Peritoneum (tissue), 1 donor: ENCODE measurements around a stretch of chr15.

DNA sequence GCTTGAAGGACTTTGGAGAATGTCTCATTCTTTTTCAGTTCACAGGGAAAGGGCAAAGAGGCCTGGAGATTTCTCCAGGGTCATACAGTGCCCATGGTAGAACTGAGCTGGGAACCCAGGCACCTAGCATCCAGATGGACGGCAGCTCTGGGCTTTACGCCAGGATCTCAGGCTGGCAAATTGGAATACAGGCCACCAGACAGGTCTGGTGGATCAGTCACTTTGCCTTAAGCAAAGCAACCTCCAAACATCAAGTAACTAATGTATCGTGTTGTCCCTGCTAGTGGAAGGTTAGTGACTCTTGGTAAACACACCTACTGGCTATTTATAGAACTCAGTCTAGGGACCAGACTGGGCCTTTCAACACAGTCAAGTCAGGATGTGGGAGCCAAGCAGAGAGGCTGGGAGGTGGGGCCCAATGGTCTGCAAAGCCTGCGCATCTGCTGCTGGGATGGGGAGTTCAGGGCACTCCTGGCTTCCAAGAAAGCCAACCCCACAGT, 30.1 kb downstream of the RPLP1 start:
- PRO-cap, result no peak

DNA sequence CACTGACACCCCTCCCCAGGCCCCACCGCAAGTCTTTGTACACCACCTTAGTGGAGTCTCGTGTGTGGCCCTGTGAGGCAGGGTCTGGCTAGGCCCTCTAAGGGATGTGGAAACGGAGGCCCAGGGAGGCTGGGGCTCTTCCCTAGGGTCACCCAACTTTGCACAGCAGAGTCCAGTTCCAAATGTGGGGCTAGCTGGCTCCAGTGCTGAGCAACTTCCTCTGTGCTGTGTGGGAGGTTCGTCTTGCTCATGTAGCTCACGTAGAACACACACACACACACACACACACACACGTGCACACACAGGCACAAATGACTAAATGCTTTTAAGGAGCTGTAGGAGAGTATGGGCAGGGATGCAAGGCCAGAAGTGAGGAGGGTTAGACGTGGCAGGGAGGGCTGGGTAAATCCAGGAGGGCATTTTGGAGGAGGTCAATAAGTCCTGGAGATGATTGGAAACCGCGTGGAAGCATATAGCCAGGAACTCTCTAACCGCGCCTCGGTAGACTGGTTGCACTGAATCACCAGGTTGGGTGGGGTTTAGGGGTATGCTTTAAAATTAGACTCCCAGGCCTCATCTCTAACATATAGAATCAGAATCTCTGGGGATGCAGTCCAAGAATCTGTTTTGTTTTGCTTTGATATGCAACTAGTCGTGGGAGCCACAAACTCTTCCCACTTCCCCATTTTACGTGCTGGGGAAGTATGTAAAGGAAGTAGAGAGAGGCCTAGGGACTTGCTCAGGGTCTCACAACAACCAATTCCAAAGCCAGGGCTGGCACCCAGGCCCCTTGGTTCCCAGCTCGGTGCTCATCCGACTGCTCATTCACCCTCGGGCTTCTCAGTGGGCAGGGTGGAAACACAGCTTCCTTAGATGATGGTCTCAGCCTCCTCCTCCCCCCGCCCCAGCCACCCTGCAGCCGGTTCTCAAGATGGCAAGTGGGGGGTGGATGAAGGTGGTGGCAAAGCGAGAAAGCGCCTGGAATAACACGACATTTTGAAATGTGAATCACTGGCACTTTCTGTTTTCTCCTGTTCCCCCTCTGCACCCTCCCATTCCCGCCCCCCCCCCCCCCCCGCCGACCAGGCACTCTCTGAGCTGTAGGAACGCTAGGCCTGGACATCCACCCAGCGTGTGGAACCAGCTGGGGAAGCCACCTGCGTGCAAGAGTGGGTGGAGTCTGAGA, 214.2 kb downstream of the RPLP1 start:
- PRO-cap, result no peak

GRCh38 chr15:69808764-69809363, 288.9 kb downstream of the TLE3 start:
- PRO-cap, result no peak

DNA sequence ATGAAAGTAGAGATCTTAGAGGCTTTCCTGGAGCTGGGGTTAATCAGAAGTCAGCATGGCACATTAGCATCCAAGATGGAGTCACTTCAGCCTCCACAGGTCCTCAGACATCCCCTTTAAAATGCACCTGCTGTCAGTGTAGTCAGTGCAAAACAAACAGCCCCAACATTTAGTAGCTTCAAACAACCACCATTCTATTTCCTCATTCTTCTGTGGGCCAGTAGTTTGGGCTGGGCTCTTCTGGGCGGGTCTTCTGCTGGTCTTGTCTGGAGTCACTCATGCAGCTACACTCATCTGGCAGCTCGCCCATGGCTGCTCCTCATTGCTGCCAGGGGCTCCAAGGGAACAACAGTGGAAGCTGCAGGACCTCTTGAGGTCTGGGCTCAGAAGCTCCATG, 99.9 kb downstream of the TLE3 start:
- PRO-cap, result no peak

- PRO-cap, result no peak
These were observed 50.0 kb downstream of the TLE3 start for GRCh38 chr15:70047373-70048462.

- PRO-cap, result no peak
These were observed 27.3 kb downstream of the TLE3 start for GRCh38 chr15:70070276-70070904.

GRCh38 chr15:70095156-70095718, 2.5 kb downstream of the TLE3 start:
- PRO-cap, result no peak

GRCh38 chr15:70095982-70096118, 1.9 kb downstream of the TLE3 start:
- PRO-cap, result no peak

DNA sequence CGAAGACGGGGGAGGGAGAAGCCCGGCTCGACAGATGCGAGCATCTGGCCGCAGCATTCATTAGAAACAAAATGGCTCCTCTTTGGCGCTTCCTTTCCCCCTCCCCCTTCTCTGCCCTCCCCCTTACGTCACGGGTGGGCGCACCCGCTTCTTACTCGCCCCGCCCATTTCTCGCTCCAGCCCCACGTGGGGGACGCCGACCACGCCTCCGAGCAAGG, 1.7 kb upstream of the TLE3 start:
- PRO-cap, result no peak

DNA sequence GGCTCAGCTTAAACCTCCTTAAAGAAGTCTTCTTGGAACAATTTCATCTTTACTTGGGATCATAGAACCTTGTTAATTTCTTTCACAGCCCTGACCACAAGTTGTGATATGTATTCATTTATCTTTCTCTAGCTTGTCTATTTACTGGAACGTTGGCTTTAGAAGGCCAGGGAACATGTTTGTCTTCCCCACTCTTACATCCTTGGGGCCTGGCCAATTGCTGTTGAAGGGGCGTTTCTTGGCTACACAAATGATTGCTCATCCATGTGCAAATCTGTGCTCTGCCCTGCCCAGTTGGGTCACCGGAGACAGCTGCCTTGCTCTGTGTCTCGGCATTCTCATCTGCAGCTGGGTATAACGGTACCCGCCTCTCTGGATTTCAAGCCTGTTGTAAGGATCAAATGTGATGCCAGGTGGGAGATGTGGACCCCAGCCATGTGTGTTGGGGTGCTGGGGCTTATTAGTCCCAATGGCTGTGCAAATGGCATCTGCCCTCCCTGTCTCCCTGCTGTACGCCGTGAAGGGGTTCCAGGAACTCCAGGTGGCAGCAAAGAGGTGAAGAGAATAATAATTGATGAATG, 24.0 kb upstream of the TLE3 start:
- PRO-cap, result no peak

DNA sequence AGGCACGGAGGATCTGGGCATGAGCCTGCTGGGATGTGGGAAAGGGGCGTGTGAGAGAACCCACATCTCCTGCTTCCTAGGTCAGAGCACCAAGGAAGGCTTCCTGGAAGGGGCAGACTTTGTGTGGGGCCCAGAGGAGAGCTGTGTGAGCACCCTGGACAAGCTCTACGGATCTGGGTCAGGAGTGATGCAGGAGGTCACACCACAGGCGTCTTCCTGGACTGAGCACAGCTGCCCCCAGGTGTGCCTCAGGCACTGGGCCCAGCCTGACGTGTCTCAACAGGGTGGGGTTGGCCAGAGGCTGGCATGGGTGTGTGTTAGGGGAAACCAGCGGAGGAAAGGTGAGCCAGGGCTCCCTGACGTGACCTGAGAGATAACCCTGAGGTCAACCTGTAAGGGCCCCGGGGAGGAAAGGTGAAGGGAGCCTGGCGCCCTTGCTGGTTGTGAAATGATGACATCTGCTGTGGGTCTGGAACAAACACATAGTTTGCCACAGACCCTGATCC, 100.1 kb upstream of the TLE3 start:
- PRO-cap, result no peak

DNA sequence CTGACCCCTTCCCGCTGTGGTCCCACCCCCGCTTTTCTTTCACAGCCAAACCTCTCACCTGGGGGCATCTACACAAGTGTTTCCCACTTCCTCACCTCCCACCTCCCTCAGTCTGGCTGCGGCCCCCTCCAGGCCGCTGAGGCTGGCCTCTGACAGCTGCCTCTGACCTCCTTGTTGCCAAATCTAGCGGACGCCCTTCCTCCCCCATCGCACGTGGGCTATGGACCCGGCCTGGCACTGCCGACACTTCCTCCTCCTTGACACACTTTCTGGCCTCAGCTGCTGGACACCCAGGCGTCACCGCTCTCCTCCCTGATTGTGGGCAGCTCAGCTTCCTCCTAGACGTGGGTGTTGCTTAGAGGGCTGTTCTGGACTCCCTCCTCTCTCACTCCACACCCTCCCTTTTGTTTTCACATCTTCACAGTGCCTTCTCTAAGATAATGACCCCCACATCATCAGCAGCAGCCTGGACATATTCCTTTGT, 169.0 kb upstream of the TLE3 start:
- PRO-cap, result no peak

- PRO-cap, result no peak
These were observed 275.9 kb downstream of the UACA start for GRCh38 chr15:70487394-70487963.

DNA sequence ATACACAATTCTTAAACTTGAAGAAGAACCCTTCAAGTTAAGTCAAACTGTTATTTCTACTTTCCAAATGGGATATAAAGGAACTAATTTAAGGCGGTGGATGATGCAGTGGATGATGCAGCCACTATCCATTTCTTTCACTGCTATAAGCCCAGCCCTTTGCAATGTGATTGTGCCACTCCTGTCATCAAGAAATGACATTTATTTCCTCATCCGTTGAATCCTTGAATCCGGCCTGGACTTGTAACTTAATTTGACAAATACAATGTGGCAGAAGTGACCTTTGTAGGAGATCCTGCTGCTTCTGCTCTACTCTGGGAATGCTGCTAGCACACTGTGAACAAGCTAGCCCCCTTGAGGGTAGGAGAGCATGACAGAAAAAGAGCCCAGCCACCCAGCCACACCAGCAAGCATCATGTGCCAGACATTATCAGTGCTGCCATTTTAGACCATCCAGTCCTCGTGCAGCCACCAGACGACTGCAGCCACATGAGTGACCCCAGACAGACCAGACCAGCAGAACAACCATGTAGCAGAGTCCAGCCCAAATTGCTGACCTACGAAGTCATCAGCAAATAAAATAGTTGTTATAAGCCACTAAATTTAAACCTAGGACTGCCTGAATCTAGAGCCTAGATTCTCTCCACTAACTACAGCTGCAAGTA, 47.4 kb downstream of the UACA start:
- PRO-cap, result no peak

DNA sequence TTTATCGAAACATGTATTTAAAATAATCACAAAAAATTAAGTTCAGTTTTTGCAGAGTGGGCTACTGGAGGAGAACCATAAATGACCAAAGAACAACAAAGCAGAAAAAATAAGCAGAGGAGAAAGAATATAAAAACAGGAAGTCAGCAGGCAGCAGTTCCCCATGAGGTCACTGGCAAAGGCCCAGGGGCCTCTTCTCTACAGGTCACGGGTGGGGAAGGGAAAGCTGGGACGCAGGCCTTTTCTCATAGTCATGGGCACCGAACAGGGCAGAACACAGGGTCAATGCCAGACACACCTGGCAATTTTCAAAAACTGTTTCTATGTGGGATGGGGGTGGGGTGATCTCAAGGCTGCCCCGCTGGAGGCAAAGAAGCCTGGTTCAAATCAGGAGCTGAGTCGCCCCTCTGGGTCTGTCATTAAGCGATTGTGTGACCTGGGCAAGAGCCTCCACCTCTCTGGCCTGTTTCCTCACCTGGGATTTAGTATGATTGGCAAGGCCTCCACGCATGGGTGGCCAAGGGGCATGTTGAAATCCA, 43.7 kb upstream of the UACA start:
- PRO-cap, result no peak

- PRO-cap, result no peak
These were observed 27.3 kb downstream of the LARP6 start for GRCh38 chr15:70826490-70827161.

- PRO-cap, result no peak
These were observed 5.4 kb upstream of the LARP6 start for GRCh38 chr15:70859346-70859720.

DNA sequence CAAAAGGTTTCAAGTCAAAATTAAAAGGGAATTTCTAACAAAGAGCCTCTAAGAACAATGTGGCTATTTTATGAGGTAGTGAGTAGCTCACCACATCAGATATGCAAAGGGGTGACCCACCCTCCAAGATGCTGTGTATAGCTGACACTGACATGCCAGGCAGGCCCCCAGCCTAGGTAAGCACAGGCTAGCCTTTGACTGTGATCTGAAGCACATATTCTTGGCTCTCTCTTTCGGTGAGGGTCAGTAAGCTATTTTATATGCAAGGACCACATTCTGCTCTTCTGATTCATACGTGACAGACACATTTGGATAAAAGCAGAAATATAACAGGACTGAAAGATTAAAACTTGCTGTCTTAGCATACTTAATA, 2.8 kb upstream of the THSD4 start:
- PRO-cap, result no peak

DNA sequence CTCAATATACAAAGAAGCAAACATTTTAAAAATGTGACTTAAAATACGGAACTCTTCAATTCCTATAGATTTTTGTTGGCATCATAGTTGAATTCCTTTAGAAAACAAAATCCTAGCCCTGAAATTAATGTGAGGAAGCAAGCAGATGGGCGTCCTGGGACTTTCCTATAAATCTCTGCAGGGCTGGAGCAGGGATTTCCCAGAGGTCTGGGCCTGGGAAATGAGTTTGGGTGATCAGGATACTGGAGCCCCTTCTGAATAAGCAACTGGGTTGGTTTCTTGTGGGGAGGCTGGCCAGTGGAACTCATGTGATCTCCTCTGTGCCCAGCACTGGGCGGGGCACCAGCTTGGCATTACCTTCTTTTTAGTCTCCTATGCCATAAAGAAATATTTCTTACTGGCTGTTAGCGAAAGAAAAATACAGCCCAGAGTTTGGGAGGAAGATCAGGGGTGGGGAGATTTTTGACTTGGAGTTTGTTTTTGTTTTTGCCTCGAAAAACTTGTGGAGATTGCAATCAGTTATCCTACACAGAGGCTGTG, 1.7 kb downstream of the THSD4 start:
- PRO-cap, result no peak

DNA sequence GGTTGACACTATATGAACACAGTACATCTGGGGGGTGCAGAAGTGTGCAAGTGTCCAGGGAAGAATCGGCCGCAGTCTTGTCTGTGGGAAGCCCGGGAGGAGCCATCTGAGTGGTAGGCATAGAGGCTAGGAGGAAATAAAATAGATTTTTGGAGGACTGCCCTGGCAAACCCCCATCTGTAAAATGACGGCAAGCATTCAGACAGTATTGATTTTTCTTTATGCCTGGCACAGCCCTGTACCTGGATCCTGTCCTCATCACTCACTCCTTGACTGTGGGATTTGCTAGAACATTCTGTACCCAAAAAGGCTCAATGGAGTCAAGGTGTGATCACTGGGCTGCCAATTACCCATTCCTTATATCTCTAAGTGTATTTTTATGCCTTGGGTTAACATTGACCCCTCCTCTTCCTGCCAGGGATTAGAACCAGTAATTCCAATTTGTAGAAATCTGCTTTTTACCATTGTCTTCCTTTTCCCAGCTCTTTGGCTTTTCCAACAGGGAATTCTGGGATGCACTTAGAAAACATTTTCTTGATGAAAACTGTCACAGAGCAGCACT, 31.4 kb downstream of the THSD4 start:
- PRO-cap, result no peak